ENCODE data around the gene WNT5B.

- PRO-cap, 2 experiments, result no peak in any of the 2 experiments
Measured at GRCh38 chr12:1277884-1278452, 286.9 kb downstream of the ERC1 start.

GRCh38 chr12:1628948-1629278 is at the start of gene WNT5B:
Gene WNT5B (plus strand): TSS chr12:1629231.
- PRO-cap, 2 experiments, result no peak in any of the 2 experiments

- PRO-cap, 2 experiments, result peak in 2 of 2 experiments; most common plus-strand start chr12:1671230 (in 1); most common minus-strand start chr12:1671056 (in 1)
Measured at GRCh38 chr12:1670855-1671399, 19.9 kb upstream of the ADIPOR2 start.

DNA sequence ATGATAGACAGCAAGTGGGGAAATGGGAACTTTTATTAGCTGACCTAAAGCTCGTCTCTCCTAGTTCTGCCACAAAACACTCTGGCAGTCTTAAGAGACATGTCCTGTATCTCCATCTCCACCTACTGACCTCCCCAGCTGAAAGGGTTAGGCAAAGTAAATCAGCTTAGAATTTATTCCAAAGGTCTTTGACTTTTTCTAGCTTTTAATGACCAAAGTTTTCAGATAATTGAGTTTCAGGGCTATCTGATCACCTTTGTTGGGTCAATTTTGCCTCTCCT is 9.4 kb upstream of the ADIPOR2 start:
- PRO-cap, 2 experiments, result no peak in any of the 2 experiments

- PRO-cap, 2 experiments, result no peak in any of the 2 experiments
Measured at GRCh38 chr12:1715705-1716150, 24.9 kb downstream of the ADIPOR2 start.

DNA sequence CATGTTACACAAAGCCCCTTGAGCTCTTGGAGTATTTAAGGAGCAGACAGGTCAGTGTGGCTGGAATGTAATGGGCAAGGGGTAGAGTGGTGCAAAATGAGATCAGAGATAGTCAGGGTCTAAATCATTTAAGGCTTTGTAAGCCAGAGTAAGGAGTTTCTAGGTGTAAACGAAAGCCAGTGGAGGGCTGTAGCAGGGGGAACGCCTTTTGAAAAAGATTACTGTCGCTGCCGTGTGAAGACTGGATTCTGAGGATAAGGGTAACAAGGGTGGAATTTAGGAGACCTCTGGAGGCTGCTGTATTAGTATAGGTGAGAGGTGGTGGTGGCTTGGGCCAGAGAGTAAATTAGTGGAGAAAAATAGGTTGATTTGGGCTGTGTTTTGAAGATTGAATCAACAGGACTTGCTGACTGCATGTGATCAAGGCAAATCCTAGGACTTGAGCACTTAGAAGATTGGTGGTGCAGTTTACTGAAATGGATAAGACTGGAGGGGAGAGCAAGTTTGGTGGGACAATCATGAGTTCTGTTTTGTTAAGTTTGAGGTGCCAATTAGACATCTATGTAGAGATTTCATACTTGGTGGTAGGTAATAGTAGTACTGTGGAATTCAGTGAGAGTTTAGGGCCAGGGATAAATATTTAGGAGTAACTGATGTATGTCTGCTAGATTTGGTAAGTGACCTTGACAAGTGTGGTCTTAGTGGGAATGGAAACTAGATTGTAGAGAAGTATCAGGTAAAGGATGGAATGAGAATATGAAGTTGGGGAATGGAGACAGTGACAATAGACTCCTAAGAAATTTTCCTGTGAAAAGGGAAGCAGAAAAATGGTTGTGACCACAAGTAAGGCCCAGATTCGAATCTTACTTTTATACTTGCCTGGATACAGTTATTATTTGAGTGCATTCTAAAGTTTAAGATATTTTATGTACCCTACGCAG is 31.2 kb downstream of the ADIPOR2 start:
- PRO-cap, 2 experiments, result no peak in any of the 2 experiments

GRCh38 chr12:1936228-1937513 is 18.2 kb upstream of the CACNA2D4 start:
- PRO-cap, 2 experiments, result no peak in any of the 2 experiments

GRCh38 chr12:1972311-1972760 is 31.9 kb downstream of the DCP1B start:
- PRO-cap, 2 experiments, result no peak in any of the 2 experiments

GRCh38 chr12:1974904-1975291 is 29.4 kb downstream of the DCP1B start:
- PRO-cap, 2 experiments, result no peak in any of the 2 experiments

DNA sequence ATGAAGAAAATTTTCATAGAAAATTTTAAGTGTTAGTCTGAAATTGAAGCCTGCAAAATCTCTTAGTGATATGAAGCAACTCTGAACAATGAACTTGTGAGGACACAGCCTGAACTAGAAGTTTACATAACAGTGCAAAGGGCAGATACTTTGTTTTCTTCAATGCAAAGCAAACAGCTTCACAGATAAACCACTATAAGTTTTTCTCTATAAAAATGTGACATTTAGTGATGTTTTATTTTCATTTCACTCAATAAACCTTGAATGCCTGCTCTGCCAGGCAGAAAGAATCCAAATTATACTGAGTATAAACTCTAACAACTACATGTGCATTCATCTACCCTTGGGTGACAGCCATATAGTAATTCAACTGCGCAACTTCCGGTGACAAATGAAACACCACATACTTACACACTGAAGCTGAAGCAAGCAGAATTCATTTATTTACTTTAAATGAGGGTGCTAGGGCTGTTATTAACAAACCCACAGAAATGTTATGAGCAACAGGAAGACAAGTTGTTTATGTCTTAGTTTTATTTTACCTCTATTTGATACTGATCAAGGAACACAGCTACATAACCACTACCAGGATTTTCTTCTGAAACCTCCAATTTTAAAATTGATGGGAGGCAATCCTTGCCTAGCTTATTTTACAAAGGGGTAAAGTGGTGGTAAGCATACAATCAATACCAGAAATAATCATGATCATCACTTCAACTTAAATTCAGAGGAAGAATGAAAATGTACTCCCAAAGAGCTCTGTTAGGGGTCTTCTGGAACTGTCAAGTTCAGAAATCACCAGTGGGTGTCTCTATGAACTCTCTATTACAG is 10.2 kb downstream of the DCP1B start:
- PRO-cap, 2 experiments, result no peak in any of the 2 experiments

GRCh38 chr12:2034573-2035359 is 18.0 kb upstream of the CACNA1C start:
- PRO-cap, 2 experiments, result no peak in any of the 2 experiments

DNA sequence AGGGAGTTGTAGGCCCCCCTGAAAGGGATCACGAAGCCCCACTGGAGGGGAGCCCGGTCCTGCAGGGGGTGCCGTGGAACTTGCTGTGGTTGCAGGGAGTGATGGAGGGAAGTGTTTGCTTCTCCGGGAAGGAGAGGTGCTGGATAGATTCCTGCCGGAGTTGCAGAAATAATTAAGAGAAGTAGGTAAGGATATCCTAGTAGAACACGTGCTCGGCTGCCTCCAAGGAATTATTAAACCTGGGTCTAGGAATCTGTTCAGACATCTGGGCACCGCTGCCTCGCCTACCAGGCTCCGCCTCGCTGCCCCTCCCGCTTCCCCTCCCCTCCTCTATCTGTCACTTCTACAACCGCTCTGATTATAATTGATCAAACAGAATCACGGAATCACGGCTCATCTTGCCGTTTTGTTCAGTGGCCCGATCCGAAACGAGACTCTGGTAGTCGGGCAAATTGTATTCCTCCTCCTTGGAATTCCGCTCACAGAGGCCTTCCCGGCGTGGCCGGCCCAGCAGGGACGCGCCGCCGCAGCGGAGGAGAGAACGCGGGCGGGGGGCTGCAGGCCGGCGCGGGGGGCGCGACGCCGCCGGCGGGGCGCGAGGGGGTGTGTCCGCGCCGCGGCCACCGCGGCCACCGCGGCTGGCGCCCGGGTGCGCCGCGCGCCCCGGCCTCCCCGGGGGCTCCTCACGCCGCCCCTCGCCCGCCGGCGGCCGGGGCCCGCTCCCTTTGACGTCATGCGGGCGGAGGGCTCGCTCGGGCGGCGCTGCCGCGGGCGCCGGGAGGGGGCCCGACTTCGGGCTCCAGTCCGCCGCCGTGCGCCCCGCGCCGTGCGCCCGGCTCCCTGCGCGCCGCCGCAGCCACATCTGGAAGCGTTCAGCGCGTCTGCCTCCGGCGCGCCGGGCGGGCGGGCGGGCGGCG is 531 bp upstream of the CACNA1C start:
- PRO-cap, 2 experiments, result no peak in any of the 2 experiments

- PRO-cap, 2 experiments, result no peak in any of the 2 experiments
Measured at GRCh38 chr12:2135663-2136103, 82.9 kb downstream of the CACNA1C start.

- PRO-cap, 2 experiments, result no peak in any of the 2 experiments
Measured at GRCh38 chr12:2248014-2248743, 195.4 kb downstream of the CACNA1C start.

DNA sequence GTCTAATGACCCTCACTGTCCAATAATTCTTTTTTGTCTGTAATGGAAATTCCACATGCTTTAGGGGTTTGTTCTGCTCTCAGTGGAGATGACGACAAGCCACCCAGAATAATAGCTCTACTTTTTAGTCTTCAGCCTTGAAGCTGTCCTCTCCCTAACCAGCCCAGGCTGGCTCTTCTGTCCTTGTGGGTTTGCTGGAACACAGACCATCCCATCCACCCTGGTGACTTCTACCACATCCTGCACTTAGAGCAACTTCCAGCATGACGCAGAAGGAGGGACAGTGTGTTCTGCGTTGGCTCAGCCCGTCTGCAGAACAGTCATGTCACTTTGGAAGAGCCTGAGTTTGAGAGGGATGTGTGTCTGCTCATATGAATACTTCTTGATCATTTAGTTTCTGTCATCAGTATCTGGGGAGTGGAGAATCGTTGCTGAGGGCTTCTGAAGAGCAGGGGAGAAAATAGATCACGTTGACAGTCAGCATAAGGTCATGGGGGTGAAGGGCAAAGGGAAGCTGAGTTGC is 198.0 kb downstream of the CACNA1C start:
- PRO-cap, 2 experiments, result no peak in any of the 2 experiments

GRCh38 chr12:2268374-2269384 is 215.9 kb downstream of the CACNA1C start:
- PRO-cap, 2 experiments, result no peak in any of the 2 experiments

DNA sequence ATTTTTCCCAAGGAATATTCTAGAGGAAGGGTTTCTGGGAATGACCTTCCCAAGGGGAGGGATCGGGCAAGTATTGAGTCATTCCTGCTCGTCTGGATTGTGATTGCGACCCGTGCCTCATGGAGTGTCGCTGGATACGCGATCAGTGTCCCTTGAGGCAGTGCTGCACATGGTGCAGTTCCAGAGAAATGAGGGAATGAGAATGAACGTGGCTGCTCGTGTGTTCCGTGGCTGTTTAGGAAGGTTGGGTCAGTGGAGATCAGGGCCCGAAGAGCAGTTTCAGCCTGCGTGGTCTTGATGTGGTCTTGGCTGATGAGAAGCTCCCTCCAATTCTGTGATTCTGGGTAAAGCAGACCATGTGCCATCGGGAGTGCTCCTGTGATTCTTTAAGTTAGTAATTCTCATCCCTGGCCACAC is 234.4 kb downstream of the CACNA1C start:
- PRO-cap, 2 experiments, result no peak in any of the 2 experiments

- PRO-cap, 2 experiments, result no peak in any of the 2 experiments
Measured at GRCh38 chr12:2525545-2525805, 269.3 kb upstream of the FKBP4 start.

DNA sequence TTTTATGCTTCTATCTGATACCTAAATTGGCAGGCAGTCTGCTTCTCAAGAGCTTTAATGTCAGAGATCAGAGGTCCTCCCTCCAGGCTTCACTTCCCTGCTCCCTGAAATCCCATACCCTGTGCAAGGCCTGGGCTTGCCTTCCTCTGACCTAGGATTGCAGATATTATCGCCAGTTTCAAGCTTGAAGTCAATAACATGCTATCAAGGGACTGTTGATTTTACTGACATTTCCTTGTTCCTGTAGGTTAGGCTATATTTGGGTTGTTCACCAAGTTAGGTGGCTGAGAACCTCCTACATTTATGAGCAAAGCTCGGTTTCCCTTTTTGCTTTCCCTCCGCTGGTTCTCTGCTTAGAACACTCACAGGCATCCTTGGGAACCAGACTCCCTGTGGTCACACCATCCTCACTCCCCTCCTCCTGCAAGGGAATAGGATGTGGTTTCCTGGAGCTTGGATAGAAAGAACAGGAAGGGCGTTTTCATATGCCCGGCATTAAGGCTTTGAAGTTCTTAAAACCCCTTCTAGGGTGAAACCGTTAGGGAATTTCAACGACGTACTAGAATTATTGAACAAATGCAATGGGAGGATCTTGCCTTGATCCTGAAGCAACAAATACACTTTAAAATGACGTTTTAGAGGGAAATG is 208.2 kb upstream of the FKBP4 start:
- PRO-cap, 2 experiments, result no peak in any of the 2 experiments

GRCh38 chr12:2825142-2825632 is 9.6 kb downstream of the NRIP2 start:
- PRO-cap, 2 experiments, result no peak in any of the 2 experiments